Bronchus (tissue), 1 donor: ENCODE measurements around the genes RGS7, KMO, BECN2, C1orf100 and ADSS2.

GRCh38 chr1:236736944-236737300, 50.6 kb downstream of the ACTN2 start:
- PRO-cap: no peak

DNA sequence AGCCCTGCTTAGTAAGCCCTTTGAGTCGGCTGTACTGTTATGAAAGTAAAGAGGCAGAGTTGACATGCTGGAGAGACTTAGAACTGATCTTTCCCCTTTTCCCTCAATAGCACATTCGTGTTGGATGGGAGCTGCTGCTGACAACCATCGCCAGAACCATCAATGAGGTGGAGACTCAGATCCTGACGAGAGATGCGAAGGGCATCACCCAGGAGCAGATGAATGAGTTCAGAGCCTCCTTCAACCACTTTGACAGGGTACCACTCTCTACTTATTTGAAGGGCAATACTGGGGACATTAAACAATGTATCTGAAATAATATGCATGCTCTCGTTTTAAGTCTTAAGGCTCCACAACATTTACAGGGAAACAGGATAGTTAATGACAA, 37.7 kb upstream of the MTR start:
- PRO-cap: no peak

- PRO-cap: no peak
Measured at GRCh38 chr1:236838180-236838762, 43.2 kb downstream of the MTR start.

DNA sequence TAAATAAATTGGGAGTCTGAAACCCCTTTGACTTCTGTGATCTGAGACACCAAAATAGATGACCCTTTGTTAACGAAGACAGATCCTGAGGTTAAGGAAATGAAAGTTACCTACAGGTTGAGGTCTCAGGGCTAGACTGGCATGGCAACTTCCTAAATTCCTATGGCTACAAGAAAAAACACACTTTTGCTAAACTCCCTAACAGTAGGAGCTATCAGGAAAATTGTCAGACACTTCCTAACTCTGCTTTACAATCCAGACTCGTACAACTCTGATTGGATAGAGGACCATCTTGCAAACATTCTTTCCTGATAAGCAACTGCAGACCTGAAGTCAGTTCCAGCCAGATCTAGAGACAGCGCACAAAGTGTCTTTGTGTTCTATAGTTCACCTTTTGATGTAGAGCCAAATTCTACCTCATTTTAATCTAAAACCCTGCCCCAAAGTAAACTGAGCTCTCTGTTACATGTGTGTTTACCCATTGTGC, 22.0 kb downstream of the ZP4 start:
- PRO-cap: no peak

DNA sequence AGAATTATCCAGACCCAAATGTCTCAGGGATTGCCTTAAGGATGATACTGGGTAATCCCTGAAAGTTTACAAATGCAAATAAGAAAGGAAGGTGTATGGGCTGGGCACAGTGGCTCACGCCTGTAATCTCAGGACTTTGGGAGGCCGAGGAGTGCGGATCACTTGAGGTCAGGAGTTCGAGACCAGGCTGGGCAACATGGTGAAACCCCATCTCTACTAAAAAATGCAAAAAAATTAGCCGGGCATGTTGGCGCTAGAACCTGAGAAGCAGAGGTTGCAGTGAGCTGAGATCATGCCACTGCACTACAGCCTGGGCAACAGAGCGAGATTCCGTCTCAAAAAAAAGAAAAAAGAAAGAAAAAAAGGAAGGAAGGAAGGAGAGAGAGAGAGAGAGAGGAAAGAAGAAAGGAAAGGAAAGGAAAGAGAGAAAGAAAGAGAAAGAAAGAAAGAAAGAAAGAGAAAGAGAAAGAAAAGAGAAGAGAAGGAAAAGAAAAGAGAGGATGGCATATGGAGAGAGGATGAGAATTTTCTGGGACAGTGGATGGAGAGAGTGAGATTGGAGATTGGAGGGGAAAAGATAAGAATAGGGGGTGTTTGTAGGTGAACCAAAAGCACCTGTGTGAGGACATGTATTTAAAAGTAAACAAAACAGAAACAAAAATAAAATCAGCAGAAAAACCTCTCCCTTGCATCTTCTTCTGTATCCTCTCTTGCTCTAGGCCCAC, 298.1 kb downstream of the CHRM3 start:
- PRO-cap: no peak

GRCh38 chr1:241356607-241357613, at the start of gene RGS7:
TSS of gene RGS7 (minus strand) at chr1:241357205.
- PRO-cap: bidirectional peak, plus-strand start at chr1:241357316, minus-strand start at chr1:241357178

- PRO-cap: unidirectional peak, plus-strand start at chr1:241423813; unidirectional peak, plus-strand start at chr1:241423858
Measured at GRCh38 chr1:241423599-241424844, 67.0 kb upstream of the RGS7 start.

GRCh38 chr1:241531684-241532685, at the start of gene KMO:
TSS of gene KMO (plus strand) at chr1:241532378.
- PRO-cap: no peak

DNA sequence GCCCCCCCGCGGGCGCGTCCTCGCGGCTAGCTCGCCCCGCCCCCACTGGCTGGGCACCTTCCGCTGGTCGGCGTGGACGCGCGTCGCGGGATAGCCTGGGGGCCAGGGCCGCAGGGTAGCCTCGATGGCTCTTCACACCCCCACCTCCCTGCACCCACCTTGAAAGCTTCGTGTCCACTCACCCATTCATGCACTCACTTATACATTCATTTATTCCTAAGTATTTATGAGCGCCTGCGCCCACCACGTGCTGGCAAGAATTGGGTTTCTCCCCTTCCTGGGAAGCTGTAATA, 280 bp upstream of the CHML start:
- PRO-cap: bidirectional peak, plus-strand start at position 56 of the sequence, minus-strand start outside the sequence

DNA sequence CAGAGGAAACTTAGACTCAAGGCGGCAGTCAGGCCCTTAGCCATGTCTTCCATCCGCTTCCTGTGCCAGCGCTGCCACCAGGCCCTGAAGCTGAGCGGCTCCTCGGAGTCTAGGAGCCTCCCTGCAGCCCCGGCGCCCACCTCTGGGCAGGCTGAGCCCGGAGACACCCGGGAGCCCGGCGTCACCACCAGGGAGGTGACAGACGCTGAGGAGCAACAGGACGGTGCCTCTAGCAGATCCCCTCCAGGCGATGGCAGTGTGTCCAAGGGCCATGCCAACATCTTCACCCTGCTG, at the start of gene BECN2:
BECN2 (plus strand) TSS at position 43 of the 294 bp plus-strand sequence.
- PRO-cap: no peak

DNA sequence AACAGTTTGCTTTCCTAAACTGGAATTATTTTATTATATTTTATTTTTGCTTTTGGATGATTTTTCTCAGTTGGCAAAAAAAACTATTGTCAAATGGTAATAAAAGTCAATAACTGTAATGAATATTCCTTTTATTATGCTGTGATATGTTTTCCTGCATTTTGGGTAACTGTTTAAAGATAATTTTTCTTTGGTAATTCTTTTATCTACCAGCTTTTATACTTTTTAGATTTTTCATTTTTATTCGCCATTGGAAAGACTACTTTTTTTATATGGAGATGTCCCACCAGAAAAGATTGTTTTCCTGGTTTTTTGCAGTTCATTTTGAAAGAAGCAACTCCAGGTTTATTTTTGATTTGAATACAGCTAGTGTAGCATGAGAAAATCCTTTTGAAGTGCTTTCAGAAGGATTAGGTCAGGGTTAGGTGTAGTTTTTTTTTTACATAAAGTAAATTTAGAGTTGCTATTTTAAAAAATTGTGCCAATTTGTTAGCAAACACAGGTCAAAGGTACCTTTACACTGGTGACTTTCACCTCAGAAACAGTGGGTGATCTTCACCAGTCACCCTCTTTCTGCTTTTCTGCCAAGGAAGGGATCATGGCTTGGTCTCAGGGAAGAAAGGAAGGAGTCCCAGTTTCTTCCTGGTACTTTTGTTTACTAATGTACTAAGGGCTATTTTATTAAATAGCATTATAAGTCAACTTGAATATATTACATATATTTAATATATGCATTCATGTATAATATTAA, 111.3 kb downstream of the SDCCAG8 start:
- PRO-cap: no peak

DNA sequence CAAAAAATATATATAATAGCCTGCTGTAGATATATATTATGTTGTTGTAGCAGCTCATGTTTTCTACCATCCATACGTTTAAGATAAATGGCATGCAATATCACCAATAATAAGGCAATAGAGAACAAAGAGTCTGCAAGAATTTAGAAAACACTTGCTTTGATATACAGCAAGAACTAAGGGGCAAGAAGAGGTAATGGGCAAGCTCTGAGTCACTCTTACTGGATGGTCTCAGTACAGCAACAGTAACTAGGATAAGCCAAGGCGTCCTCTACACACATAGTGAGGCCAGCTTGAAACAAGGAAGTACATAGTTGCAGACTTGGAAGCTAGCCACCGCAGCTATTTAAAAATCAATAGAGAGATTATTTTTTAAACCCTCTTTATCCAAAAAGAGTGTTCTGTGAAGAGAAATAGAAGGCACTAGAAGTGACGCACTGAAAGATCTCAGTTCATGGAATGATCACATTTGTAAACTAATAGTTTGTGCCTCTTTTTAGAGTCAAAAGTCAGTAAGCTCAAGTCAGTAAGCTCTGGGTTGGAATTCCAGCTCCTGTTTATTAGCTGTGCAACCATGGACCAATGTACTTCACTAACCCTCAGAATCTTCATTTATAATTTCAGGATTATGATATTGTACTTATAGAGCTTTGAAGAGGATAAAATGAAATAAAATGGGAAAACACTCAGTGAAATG, 118.7 kb downstream of the AKT3 start:
- PRO-cap: no peak

- PRO-cap: no peak
Measured at GRCh38 chr1:243926636-243927095, 76.6 kb upstream of the AKT3 start.

GRCh38 chr1:244049105-244049755, 1.9 kb upstream of the ZBTB18 start:
- PRO-cap: bidirectional peak, plus-strand start at chr1:244049803, minus-strand start at chr1:244049679

DNA sequence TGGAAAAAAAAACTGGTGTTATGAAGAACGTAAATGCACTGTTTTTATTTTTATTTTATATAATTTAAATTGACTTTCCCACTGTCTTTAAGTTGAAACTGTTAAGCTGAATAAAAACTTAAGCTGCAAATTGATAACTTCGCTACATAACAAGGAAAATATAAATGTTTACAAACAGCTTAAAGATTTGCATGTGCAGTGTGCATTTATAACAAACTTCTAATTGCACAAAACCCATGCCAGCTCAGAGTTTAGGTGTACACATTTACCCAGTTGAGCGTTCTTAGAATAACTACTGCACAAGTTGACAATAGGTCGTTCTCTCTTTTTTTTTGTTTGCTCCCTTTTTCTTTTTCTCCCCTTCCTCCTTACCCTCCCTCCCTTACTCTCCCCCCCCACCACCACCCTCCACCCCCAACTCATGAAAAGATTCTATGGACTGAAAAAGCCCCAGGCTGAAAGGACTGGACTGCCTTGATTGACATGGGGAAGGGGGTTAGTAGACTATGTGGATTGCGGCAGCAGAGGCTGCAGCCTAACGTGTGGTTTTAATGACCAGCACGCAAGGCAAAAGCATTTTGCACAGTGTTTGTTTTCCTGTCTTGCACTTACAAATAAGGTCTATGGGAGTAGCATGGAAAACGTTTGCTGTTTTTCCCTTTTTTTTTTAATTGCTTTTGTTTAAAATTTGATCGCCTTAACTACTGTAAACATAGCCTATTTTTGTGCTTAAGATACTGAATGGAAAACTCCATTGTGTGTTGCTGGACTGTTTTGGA, 5.4 kb downstream of the ZBTB18 start:
- PRO-cap: no peak

GRCh38 chr1:244063502-244063994, 12.5 kb downstream of the ZBTB18 start:
- PRO-cap: no peak

DNA sequence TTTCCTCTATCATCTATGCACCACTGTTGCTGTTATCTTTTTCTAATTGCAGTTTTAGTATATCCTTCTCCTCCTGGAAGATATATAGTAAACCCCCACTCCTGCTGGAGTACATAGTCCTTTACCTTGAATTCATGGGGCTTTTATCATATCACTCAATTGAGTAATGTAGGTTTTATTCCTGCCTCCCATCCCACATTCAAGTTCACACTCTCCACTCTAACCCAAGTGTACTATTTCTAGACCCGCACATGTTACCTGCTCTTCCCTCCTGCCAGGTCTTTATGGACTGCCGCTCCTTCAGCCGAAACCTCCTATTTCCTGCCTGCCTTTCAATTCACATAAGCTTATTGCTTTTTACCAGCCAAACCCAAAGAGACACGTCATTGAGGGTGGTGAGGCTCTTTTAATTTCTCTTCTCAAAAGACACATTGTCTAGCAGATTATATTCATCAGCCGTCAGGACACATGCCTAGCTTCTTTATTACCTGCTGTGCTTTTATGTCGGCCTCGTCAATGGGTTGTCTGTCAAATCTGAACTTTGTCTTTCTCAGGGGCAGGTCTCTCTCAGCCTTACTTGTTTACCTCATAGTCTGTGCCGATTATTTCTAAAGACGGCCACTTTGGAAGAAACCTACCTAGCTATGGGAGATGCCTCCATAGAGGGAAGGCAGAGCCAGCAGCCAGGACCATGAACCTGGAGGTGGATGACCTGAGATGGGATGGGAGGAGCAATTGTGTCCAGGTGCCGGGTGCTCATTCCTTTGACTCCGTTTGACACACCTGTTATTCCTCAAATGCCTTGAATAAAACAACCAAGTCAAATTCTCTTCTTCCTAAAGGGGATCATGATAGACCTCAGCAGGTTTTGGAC, 41.9 kb downstream of the ZBTB18 start:
- PRO-cap: no peak

GRCh38 chr1:244352434-244352788, at the start of gene C1orf100:
TSS of gene C1orf100 (plus strand) at chr1:244352635.
- PRO-cap: no peak

DNA sequence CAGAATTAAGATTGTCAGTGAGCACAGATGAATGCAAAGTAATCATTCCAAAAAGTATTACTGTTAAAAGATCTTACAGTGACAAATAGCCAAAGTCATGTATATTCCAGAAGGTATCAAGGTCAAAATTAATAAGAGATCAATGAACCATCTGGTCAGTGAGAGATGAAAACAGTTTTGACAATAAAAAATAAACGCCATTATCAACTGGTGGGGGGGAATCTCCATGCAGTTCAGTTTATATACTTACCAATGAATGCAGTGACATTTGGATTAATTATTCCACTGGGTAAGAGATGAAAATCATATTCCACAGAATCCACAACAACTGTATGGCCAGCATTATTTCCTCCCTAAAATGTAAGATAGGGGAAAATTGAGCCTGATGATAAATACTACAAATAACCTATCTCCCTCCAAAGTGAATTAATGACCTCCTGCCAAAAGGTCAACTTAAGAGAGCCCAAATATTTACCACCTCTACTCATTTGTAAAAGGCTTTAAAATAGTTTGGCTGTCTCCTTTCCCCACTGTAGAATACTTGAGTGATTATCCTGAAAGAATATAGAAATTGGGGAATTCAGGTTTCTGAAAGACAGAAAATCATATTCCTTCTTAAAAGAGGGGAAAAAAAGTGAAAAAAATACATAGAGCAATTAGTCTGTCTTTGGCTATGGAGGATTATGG, 14.2 kb downstream of the ADSS2 start:
- PRO-cap: no peak

DNA sequence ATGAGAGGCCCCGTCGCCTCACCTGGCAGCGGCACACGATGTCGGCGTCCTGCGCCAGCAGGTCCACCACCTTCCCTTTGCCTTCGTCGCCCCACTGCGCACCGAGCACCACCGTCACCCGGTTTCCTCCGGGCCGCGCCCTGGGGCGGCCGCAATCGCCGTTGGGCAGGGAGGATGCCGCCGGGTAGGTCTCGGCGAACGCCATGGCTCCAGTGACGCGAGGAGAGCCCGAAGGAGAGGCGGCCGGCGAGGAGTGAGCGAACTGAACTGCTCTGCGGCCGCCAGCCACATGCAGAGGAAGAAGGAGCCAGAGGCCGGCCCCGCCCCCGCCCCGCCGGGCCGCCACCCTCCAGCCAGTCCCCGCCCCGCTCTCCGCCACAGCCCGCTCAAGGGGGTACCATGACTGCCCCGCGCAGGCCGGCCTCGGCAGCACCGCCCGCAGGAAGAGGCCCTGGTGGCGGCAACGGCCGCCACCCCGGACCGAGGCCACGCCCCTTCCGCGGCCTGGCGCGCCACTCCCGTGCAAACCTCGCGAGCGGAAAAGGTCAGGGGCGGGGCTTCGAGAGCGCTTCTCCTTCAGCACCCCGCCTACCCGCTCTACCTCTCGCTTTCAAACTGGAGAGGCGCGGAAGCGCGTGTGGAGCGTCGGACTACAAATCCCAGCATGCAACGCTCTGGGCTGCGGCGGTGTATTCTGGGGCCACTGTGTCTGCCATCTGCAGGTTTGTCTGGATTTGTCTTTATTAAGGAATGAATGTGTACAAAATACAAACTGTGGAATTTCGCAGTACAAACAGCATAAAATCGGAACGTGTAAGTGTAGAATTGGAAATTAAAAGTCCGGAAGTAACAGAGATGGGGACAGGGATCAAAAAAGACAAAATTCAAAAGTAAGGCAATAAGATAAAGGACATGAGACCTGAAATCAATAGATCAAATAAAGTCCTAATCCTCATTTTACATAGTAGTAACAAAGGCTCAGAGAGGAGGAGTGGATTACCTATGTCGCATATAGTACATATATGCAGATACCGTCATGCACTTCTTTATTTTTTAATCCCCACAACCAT, at the start of gene ADSS2:
ADSS2 (minus strand) TSS at position 297 of the 1,070 bp plus-strand sequence.
- PRO-cap: bidirectional peak, plus-strand start at position 682 of the sequence, minus-strand start at position 269 of the sequence